ENCODE measurements around a stretch of chr11.

- PRO-cap: no peak
These were observed 26.2 kb downstream of the CAPN1 start for GRCh38 chr11:65207891-65208400.

- PRO-cap: no peak
These were observed 23.9 kb upstream of the CDC42EP2 start for GRCh38 chr11:65290492-65291405.

DNA sequence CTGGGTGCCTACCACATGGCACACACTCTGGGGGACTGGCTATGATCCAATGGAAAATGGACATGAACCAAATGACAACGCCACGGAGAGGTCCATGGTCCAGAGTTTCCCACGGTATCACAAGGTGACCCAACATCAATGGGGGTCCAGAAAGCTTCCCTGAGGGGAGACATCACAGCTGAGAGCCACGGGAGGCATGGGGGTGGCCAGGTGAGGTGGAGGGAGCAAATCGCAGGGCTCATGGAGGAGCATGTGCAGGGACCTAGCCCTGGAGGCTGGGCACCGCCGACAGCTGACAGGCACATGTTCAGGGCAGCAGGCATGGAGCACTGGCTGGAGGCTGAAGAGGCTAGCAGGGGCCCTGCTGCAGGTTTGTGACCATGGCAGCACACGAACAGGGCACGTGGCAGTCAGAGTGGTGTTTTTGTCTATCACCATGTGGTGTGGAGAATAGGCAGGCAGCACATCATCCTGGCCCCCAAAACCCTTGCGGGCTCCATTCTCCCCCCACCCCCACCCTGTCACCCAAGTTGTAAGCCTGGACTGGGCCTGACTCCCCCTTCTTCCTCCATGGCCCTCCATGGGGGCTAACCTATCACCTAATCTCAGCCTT lies 10.1 kb upstream of the CDC42EP2 start:
- PRO-cap: no peak

GRCh38 chr11:65345577-65346115 lies 8.9 kb upstream of the TIGD3 start:
- PRO-cap: no peak

- PRO-cap: no peak
These were observed 3.3 kb downstream of the TIGD3 start for GRCh38 chr11:65357688-65358466.

- PRO-cap: no peak
These were observed 2.0 kb upstream of the FRMD8 start for GRCh38 chr11:65384382-65384940.

- PRO-cap: no peak
These were observed 6.2 kb downstream of the FRMD8 start for GRCh38 chr11:65392436-65393220.

GRCh38 chr11:65411038-65411779 lies 24.8 kb downstream of the FRMD8 start:
- PRO-cap: no peak

DNA sequence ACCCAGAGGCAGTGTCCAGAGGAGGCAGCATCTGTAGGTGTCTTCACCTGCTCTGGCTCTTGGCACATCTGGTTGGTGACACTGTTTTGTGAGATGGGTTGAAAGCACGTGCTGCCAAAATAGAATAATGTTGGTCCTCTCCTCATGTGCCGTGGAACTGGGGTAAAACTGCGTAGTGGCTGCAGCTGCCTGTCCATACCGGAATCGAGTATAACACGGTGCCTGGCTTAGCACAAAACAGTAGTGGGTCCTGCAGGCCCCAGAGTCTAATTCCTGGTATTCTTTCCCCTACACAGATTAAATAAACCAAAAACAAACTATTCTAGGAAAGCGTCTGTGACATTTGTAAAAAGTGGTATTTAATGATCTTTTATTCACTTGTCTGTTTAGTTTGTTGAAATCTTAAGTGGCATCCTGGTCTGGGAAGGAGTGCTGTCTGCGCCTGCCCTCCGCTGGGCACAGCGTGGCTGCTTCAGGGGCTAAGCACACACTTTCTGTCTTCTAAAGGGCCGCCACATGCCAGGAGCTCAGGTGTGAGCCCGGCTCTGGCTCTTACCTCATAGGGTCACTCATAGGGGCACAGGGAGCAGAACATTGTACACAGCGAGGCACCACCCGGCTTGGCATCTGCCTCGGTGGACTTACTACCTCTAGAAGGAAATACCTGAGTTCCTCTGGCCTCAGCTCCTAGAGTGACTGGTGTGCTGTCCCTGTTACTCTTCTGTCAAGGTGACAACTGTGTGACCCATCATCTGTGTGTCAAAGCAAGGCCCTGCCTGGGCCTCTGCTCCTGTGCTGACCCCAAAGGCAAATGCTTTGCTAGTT lies 49.4 kb downstream of the FRMD8 start:
- PRO-cap: unidirectional peak, plus-strand start at position 84 of the sequence; unidirectional peak, plus-strand start at position 139 of the sequence; unidirectional peak, plus-strand start at position 415 of the sequence

DNA sequence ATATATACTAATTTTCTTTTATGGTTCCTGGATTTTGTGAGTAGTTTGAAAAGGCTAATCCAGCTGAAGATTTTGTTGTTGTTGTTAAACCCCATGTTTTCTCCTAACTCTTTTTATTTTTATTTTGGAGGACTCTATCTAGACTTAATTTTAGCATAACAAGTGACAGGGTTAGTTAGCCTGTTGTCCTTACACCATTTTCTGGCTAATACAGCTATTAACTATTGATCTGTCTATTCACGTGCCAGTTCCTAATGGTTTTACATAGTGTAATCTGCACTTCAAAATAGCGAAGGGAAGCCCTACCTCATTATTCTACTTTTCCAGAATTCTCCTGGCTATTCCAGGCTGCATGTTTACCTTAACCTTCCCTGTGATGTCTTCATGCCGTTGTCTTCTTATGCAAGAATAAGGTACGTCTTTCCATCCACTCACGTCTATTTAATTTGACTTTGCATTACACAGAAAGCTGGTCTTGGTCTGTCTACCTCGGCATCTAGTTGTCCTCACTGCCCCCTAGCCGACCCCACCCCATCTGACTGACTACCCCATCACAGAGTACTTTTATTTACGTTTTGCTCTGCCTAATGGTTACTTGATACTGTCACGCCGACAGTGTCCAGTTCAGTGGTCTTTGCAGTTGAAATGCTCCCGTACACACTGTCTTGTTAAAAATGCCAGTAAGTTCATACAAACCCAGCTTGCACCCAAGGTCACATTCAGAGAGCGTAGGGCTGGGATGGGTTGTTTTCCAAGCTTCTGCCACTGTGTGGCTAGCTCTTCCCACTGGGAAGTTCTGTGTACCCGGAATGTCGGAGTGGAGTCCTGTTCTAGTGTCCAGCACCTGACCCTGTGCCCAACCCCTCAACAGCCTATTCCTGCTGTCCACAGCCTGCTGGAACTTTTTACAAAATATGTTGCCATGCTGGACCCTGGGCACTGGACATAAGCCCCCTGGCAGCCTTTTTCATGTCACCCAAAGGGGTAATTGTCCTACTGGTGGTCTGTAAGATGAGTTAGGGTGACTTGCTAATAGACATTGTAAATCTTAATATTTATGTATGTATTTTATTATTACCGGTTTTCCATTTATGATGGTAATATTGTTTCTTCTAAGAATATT lies 51.2 kb downstream of the FRMD8 start:
- PRO-cap: unidirectional peak, plus-strand start at position 806 of the sequence

DNA sequence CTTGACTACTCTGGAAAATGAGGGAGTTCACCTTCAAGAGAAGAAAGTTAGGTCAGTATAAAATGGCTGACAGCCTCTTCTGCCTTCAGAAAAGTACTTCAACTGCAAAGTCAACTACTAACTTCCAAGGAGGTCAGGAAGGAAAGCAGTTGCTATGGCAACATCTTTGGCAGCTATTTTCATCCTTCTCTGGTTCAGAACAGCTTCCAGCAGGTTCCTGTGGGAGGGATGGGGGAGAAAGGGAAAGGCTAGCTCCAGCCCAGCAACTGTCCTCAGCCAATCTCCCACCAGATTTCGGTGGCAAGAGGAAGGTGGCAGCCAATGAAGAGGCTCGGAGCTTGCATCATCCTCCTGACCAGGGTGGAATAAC lies 37.5 kb upstream of the SCYL1 start:
- PRO-cap: bidirectional peak, plus-strand start outside the sequence, minus-strand start at position 274 of the sequence

DNA sequence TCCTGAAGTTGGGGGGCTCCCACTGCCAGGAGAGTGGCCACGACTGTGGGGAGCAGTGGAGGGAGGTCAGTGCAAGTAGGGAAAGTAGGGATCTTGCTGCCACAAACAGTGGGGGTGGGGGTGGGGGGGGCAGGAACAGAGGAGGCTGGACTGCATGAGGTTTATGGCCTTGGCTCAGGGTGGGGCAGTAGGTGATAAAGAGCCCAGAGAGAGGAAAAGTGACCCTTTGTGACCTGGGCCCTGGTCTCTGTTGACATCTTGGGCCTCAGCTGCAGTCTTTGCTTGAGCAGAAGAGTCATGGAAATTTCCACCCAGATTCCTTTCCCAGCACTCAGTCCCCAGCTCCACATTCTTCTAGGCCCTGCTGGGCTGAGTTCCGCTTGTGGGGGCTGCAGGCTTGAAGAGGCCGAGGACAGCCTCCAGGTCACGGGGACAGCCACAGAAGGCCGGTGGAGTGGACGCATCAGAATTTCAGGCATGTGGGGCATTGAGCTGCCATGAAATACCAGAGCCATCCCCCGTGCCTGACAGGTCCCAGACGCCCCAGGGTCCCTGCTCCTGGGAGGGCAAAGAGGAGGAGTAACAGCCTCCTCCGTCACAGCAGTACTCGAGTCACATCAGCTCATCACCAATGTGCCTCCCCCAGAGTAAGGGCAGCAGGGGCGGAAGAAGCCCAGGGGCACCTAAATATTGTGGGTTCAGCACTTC lies 35.7 kb upstream of the SCYL1 start:
- PRO-cap: no peak

DNA sequence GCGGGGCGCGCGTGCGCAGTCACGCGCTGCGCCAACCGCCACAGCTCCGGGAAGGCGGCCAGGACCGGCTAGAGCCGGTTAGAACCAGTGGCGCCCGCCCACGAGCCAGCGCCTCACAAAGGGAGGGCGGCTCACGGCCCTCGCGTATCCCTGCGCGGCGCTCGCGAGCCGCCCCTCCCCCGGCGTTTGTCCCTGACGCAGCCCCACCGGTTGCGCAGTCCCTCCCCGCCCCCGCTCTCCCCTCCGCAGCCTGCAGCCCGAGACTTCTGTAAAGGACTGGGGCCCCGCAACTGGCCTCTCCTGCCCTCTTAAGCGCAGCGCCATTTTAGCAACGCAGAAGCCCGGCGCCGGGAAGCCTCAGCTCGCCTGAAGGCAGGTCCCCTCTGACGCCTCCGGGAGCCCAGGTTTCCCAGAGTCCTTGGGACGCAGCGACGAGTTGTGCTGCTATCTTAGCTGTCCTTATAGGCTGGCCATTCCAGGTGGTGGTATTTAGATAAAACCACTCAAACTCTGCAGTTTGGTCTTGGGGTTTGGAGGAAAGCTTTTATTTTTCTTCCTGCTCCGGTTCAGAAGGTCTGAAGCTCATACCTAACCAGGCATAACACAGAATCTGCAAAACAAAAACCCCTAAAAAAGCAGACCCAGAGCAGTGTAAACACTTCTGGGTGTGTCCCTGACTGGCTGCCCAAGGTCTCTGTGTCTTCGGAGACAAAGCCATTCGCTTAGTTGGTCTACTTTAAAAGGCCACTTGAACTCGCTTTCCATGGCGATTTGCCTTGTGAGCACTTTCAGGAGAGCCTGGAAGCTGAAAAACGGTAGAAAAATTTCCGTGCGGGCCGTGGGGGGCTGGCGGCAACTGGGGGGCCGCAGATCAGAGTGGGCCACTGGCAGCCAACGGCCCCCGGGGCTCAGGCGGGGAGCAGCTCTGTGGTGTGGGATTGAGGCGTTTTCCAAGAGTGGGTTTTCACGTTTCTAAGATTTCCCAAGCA lies 27.1 kb upstream of the SCYL1 start:
- PRO-cap: bidirectional peak, plus-strand start at position 262 of the sequence, minus-strand start outside the sequence; unidirectional peak, plus-strand start at position 336 of the sequence

GRCh38 chr11:65521931-65522589 lies 2.8 kb upstream of the SCYL1 start:
- PRO-cap: no peak

DNA sequence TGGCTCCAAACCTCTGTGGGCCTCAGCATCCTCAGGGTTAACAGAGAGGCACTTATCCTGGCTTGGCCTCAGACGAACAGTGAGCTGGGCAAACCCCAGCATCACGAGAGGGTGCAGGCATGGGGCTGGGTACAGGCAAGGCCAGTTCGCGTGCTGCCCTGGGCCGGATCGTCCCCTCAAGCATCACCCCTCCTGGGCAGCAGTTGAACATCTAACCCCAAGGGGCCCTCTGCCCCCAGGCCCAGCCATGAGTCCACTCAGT lies 1.9 kb downstream of the EHBP1L1 start:
- PRO-cap: no peak

GRCh38 chr11:65640063-65640970 lies 2.4 kb downstream of the SIPA1 start:
- PRO-cap: no peak

GRCh38 chr11:65643680-65644271 lies 5.9 kb downstream of the SIPA1 start:
- PRO-cap: no peak

DNA sequence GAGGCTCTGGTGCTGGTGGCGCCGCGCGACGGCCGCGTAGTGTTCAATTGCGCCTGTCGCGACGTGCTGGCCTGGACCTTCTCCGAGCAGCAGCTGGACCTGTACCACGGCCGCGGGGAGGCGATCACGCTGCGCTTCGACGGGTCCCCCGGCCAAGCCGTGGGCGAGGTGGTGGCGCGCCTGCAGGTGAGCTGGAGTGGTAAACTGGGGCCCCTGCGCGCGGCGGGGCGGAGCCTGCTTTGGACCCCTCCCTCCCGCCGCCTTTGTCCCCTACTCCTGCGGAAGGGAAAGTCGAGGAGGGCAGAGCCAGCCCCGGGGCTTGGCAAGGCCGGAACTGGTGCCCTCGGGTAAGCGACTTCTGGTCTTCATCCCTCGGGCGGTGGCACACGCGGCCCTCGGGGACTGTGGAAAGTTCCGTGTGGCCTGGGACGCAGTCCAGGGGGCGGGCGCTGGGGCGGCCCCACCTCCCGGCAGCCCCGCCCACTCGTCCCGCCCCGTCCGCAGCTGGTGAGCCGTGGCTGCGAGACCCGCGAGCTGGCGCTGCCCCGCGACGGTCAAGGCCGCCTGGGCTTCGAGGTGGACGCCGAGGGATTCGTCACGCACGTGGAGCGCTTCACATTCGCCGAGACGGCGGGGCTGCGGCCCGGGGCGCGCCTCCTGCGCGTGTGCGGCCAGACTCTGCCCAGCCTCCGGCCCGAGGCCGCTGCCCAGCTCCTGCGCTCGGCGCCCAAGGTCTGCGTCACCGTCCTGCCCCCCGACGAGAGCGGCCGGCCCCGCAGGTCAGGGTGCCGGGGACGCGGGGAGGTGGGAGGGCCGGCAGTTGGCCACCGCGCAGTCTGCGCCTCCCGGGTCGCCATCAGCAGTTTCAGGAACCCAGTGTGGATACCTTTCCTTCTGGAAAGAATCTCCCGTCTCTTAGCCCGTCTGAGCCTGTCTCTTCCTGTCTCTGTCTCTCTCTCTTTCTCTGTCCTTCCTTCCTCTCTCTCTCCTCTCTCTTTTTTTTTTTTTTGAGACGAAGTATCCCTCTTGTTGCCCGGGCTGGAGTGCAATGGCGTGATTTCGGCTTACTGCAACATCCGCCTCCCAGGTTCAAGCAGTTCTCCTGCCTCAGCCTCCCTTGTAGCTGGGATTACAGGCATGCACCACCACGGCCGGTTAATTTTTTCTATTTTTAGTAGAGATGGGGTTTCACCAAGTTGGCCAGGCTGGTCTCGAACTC lies 9.4 kb downstream of the SIPA1 start:
- PRO-cap: bidirectional peak, plus-strand start at position 523 of the sequence, minus-strand start at position 381 of the sequence

- PRO-cap: no peak
These were observed 11.1 kb downstream of the SIPA1 start for GRCh38 chr11:65649049-65649446.

- PRO-cap: unidirectional peak, minus-strand start at chr11:65781298
These were observed 647 bp upstream of the AP5B1 start for GRCh38 chr11:65781157-65782088.

All from Metastatic Pancreatic Carcinoma in the Ovary (tissue), 1 donor.